BE2C (cell line): ENCODE measurements around the genes ZNF687, SNX27, RIIAD1, MRPL9, CRNN, LCE1E, LCE1D and SPRR5.

DNA sequence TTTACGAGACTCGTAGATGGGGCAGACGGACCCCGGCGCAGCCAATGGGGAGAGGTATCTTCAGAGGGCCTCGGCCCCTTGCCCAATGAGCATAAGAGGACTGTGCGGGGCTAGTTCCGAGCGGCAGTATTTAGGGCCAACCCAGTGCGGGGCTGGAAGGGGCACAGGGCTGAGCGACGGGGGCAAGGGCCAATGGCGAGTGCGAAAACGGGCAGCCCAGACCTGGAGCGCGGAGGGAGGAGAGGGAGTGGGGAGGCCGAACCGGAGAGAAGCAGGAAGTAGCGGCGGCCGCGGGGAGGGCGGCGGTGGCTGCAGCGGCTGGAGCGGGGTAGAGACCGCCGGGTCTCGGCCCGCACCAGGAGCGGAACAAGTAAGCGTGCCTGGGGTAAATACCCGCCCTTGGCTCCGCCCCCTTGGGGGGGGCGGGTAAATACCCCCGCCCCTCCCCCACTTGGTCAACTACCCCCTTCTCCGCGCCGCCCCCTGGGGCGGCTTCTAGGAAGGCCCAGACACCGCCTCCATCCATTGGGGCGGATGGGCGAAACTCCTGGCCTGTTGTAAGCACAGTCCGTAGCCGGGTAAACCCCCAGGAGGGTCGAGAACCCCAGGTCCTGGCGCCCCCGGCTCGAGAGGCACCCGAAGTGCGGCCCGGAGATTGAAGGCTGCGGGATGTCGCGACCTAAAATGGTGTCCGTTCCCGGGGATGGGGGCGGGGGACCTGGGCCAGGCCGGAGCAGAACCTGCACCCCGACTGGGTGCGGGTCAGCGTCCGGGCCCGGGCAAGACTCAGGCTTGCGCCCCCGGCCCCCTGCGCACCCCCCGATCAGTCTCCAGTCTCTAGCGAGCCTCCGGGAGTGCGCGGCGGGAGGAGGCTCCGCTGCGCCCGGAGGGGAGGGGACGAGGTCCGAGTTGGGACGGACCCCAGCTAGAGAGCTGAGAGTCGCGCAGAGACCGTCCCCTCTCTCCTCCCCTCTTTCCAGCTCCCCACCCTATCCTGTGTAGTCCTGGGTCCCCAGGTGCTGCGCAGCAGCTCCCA is at the start of gene ZNF687:
TSS of gene ZNF687 (plus strand) at position 274 of the 1,036 bp plus-strand sequence.
- RRBS: 1% methylated on average over 33 of the region's 84 CpGs

DNA sequence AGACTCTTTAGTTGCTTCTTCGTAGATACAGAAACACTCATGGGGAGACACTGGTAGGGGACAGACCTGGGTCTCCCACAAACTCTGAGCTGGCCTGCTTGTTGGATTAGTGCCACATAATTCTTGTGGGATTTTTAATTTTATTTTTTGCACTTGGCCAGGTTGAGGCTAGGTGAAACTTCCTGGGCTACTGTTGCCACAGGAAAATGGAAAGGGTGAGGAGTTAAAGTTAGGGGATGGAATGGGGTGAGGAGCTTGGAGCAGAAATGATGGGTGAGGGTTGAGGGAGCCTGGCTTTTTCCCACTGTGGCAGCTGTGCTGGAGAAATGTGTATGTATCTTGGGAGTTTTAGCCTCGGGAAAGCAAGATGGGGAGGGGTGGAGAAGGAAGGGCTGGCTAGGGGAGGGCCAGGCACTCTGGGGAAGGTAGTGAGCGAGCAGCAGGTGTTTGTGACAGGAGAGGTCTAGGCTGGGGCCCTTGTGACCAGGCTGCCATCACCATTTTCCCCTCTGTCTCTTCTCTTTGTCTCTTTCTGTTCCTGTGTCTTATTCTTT is 1.9 kb downstream of the ZNF687 start:
- RRBS: no CpG with 5 or more reads among the region's 3 CpGs

DNA sequence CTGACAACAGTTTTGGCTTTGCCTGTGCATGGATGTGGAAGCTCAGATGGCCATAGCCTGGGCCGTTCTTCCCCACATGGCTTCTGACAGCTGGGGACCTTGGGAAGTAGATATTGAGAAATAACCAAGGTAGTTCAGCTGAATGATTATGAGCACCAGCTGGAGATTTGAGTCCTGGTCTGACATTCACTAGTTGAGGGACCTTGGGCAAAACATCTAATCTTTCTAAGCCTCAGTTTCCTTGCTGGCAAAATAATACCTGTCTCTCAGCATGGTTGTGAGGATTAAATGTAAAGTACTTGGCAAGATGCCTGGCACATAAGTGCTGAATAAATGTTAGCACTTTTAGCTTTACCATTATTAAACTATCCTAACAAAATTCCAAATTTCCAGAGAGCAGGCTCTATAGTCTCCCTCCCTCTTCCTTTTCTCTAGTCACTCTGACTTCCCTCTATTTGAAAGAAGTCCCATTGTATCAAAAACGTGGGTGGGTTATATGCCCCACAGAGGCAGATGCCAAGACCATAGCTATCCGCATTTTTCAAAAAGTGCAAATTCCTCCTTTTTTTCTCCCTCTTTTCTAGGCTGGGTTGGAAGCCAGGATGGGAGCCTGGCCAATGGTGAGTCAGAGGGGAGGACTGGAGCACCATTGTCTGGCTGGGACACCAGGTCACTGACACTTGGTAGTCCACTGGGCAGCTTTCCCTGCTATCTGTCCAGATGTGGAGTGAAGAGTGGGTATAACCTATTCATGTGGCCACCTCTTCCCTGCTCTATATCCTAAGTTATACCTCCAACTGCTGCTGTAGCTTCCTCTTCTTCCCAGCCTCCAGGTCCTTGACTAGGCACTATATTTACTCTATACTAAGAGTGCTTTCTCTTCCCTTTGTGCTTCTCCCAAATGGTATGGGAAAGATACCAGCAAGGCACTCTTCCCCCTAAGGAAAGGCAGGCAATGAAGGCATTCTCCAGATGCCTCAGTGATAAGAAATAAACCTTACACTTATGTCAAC is 13.2 kb downstream of the PI4KB start:
- RRBS: no CpG with 5 or more reads among the region's 3 CpGs

DNA sequence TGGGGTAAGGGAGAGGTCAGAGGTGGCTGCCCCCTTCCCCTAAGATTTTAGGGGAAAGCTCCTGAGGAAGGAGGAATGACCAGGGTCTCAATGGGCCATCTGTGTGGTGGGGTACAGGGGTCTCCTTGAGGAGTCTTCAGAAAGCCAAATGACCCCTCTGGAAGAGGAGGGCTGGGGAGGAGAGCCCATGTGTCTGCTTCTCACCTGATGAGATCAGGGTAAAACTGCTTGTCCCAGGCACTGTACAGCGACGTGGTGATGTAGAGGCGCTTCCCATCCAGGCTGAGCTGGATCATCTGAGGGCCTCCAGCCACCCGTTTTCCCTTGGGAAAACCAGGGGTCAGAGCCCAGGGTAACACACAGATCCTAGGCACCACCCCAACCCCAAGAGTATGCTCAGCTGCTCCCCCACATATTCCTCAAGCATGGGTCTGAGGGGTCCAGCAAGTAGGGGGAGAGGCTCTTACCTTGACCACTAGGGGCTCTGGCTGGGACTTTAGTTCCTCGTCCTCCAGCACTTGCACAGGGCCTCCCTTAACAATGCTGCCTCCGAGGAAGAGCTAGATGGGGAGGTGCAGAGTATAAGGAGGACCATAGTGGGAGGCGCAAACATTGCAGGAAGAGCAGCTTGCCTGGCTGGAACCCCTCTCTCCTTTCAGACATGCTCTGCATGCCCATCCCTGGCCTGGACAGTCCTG is 7.6 kb downstream of the SELENBP1 start:
- RRBS: no CpG with 5 or more reads among the region's 7 CpGs

GRCh38 chr1:151419863-151420086 is 20.4 kb downstream of the PSMB4 start:
- RRBS: no CpG with 5 or more reads among the region's 3 CpGs

GRCh38 chr1:151562428-151562882 is 22.3 kb downstream of the TUFT1 start:
- RRBS: no CpG with 5 or more reads among the region's 4 CpGs

GRCh38 chr1:151611671-151612663 is at the start of gene SNX27:
TSS of gene SNX27 (plus strand) at chr1:151612050.
- RRBS: 2% methylated on average over 24 of the region's 97 CpGs

- RRBS: no CpG with 5 or more reads among the region's 6 CpGs
These were observed 35.7 kb downstream of the CELF3 start for GRCh38 chr1:151680874-151681336.

- RRBS: 3% methylated on average over 13 of the region's 43 CpGs
These were observed at the start of gene RIIAD1 for GRCh38 chr1:151720976-151721780. TSS of gene RIIAD1 (plus strand) at chr1:151721522.

DNA sequence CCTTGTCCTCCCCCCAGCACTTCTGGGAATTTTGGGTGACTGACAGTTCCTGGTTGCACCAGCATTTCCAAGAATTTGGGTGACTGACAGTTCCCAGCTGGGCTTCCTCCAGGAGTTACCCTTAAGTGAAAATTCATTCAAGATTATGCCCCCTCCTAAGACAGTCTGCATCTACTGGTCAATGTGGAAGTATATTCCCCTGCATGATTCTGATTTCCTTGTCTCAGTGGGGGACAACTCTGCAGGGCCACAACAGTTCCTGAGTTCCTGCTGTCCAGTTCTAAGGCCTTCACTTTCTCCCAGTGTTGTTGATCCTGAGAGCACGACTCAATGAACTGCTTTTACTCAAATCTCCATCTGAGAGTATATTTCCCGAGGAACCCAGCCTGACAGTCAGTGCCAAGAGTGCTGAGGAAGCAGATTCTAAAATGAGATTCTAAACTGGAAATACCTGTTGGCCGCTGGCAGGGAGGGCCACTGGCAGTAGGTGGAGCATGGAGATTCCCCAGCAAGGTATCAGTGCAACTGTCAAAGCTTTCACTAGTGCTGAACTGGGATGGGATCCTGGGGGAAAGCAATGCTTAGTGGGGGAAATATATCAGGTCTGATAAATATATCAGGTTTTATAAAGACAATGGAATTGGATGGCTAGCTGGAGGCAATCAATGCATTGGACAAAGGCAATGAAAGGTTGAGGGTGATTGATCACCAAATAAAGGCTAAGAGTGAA is 18.6 kb downstream of the RIIAD1 start:
- RRBS: no CpG with 5 or more reads among the region's 3 CpGs

DNA sequence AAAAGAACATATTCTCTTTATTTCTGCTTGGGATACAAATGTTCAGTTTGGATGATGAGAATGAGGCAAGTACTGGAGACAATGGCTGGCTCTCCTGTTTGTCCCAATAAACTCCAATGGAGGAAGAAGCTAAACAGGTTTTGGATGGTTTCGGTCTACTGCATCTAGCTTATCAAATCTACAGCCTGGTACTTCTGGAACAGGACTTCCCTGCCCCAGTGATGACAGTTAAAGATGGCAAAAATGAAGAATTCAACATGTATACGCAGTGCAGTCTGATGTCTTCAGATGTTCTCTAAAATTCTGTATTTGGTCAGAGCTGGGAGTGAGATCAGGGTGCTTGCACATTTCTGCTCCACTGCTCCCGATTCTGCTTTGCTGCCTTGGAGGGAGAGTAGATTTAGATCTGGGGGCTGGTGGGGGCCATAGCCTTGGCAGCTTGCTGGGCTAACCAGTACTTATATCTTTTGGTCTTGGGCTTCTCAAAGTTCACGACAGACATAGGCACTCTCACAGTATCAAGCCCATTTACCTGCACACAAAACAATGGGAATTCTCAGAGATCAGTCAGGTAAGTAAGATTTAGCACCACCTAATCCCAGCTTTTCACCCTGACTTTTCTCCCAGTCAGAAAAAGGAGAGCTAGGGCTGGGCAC is 3.5 kb downstream of the MRPL9 start:
- RRBS: no CpG with 5 or more reads among the region's 4 CpGs

GRCh38 chr1:151763293-151764171 is at the start of gene MRPL9:
TSS of gene MRPL9 (minus strand) at chr1:151763496.
- RRBS: 1% methylated on average over 22 of the region's 43 CpGs

GRCh38 chr1:151834308-151834839 is 2.8 kb upstream of the RORC start:
- RRBS: no CpG with 5 or more reads among the region's 4 CpGs

GRCh38 chr1:151898487-151899194 is 10.7 kb downstream of the THEM4 start:
- RRBS: no CpG with 5 or more reads among the region's 3 CpGs

DNA sequence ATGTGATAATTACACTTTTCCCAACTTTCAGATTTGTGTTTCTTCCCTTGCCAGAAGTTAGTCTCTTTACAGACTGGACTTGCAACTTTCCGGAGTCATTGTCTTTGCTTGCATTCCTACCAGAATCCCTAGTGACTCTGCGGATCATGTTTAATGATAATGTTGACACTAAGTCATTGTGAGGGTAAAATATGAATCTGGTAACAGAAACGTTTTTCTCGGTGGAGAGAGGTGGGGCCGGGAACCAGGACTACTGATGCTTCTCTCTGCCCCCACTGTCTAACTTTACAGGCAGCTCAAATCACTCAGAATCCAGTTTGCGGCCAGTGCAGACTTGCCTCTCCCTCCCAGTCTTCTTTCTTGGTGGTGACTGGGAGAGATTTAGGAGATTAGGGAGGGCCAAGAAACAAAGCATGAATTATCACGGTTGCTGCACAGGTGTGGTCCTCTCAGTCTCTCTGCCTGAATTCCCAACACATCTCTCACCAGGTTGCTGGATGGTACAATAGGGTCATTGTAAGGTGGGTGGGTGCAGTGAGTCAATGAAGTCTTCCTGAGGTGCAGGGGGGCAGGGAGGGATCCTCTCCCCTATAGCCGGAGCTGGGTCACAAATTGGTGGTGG is 12.7 kb downstream of the S100A11 start:
- RRBS: no CpG with 5 or more reads among the region's 8 CpGs

DNA sequence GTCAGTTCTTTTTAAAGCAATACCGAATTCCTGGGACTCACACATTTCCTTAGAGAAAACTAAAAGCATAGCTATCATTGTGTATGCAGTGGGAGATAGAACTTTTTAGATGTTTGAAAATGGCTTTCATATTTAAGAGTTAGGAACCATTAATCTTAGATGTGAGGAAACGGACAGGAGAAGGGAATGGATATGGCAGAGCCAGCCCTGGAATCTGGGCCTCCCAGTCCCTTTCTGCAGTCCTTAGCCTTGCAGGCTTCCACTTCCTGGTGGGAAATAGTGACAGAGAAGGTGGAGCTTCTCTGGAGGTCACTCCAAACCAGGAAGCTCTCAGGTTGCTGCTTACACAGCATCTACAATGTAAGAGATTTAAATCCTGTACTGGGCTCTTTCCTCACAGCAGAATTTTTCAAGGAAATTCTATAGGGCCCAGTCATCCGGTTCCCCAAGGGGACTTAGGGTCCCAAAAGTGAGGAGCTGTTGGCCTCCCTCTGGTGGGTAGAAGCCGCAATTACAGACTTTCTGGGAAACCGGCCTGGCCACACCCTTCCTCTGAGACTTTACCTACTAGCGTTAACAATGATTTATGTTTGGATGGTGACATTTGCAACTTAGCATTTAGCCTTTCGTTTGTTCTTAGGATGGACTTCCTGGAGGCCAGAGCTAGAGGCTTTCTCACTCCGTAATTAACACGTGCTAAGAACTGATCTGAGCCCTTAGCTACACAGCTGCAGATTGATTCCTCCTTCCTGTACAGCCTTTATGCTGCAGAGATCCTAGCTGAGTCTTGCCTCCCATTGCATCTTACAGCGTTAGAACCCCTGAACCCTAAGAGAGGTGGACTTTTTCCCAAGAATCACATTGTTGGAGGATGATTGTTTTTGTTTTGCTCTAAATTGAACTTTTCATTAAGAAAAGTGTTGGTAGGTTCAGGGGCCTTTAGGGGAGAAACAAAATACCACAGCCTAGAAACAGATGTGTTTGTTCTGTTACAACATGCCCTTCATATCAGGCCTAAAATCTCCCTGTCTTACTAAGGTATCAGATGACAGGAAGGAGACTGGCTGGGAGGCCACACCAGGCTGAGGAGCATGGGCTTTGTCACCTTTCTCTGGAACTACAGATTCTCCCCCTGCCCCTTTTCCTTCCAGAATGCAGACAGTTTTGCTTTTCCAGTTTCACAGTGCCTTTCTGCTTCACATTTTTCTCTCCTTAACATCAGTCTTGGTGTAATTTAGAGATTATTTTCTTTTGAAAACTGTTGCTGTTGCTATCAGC is 2.1 kb downstream of the S100A11 start:
- RRBS: 5% methylated on average over 3 of the region's 10 CpGs

- RRBS: no CpG with 5 or more reads among the region's 2 CpGs
These were observed at the start of gene CRNN for GRCh38 chr1:152414024-152414497. TSS of gene CRNN (minus strand) at chr1:152414263.

GRCh38 chr1:152786078-152786423 is at the start of gene LCE1E:
TSS of gene LCE1E (plus strand) at chr1:152786257.
- RRBS: no CpG with 5 or more reads among the region's 2 CpGs

DNA sequence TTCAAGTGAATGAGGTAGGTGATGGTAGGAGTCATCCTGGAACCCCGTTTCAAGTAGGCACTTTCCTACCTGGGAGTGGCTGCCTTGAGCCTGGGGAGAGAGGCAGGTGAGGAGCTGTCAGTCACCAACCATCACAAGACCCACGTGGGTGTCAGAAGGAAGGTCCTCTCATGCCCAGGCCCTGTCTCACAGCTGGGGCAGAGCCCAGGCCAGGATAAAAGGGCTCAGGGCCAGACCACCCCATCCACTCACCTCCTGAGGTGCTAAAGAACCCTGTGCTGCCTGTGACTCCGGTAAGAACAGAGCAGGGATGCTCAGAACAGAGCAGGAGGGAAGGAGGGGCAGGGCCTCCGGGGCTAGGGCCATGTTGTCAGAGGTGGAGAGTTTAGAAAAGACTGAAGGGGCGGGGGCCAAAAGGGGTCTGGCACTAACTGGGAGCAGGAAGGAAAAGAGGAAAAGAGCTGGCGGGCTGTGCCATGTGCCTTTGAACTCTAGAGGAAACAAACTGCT is at the start of gene LCE1D:
TSS of gene LCE1D (plus strand) at position 243 of the 510 bp plus-strand sequence.
- RRBS: 7% methylated on average over 2 of the region's 6 CpGs

GRCh38 chr1:152947045-152947237 is at the start of gene SPRR5:
TSS of gene SPRR5 (plus strand) at chr1:152947206.
- RRBS: no CpG with 5 or more reads among the region's 1 CpG